ENCODE measurements around a stretch of chr3.

DNA sequence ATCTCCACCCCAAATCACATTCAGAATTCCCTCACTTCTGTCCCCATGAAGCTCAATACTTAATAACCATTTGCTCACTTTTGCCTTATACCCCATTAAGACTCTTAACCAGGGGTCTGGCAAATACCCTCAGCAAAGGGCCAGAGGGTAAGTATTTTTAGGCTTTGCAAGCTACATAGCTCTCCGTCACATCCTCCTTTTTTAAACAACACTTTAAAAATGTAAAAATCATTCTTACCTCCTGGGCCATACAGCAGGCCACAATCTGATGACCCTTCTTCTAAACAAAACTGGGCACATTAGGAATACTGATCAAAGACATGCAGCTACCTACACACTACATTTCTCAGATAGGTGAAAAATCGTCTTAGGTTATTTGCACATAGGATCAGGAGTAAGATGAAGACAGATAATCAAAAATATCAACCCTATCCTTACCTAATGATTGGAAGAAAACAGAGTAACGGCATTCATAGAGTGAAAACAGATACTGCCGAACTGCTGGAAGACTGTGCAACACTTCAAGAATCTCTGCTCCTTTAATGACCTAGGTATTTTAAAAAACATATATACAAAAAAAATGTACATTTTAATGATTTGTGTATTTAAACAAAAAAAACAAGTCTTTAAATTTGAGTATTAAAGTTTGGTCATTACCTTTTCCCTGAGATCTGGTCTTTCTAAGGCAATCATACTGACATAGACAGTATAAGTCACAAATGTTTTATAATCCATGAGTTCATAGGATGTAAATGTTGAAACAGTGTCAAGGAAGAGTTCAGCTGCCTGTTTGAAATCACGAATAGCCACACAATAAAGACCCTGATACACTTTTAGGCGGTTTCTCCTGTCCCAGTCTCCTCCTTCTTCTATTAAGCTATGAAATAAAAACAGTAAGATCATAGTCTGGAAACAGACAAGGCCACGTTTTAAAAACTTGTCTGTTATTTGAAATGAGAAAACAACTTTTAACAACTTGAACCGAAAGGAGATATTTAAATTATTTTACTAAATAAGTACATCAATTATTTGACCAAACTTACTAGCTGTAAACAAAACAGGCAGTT, 4.8 kb downstream of the PSMD6 start:
- RRBS = no CpG with 5 or more reads among the region's 8 CpGs
CAGE:
- cytosol, long polyA plus RNA = start-site peak on the minus strand centred at position 665 of the sequence, 6 bp wide, 698 and 439 reads in 2 replicates; start-site peak on the minus strand centred at position 824 of the sequence, 83 bp wide, 326 and 235 reads in 2 replicates
- long polyA plus RNA = start-site peak on the minus strand centred at position 665 of the sequence, 5 bp wide, 573 and 411 reads in 2 replicates; start-site peak on the minus strand centred at position 824 of the sequence, 84 bp wide, 259 and 139 reads in 2 replicates
- nucleus, long polyA plus RNA = start-site peak on the minus strand centred at position 664 of the sequence, 7 bp wide, 220 and 193 reads in 2 replicates; start-site peak on the minus strand centred at position 846 of the sequence, 51 bp wide, 82 and 56 reads in 2 replicates

- RRBS = no CpG with 5 or more reads among the region's 22 CpGs
CAGE:
- cytosol, long polyA plus RNA = no peak
- long polyA plus RNA = no peak
- nucleus, long polyA plus RNA = no peak
Measured at GRCh38 chr3:64030539-64031153, 7.4 kb upstream of the PSMD6 start.

DNA sequence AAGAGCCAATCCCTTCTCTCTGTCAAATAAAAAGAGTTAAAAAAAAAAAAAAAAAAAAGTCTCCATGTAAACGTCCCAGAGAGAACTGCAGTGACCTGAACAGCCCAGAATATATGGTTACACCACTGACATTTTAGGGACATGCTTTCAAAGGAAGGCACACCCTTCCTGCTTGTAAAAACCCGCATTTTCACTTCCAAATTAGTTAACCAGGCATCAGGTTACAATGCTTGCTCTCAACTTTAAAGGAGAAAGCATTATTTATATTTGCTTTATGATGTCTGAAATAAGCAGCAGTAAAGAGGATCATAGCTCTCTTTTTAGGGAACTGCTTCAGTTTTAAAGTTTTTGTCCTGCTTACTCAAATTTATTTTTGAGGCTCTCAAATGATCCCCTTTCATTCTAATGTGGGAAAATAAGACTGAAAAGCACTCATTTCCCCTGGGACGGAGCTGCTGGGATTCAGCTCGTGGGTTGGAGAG, 63.5 kb downstream of the PRICKLE2 start:
- RRBS = no CpG with 5 or more reads among the region's 4 CpGs
CAGE:
- cytosol, long polyA plus RNA = no peak
- long polyA plus RNA = no peak
- nucleus, long polyA plus RNA = no peak

- RRBS = no CpG with 5 or more reads among the region's 6 CpGs
CAGE:
- cytosol, long polyA plus RNA = no peak
- long polyA plus RNA = no peak
- nucleus, long polyA plus RNA = no peak
Measured at GRCh38 chr3:64220572-64221050, 4.7 kb downstream of the PRICKLE2 start.

DNA sequence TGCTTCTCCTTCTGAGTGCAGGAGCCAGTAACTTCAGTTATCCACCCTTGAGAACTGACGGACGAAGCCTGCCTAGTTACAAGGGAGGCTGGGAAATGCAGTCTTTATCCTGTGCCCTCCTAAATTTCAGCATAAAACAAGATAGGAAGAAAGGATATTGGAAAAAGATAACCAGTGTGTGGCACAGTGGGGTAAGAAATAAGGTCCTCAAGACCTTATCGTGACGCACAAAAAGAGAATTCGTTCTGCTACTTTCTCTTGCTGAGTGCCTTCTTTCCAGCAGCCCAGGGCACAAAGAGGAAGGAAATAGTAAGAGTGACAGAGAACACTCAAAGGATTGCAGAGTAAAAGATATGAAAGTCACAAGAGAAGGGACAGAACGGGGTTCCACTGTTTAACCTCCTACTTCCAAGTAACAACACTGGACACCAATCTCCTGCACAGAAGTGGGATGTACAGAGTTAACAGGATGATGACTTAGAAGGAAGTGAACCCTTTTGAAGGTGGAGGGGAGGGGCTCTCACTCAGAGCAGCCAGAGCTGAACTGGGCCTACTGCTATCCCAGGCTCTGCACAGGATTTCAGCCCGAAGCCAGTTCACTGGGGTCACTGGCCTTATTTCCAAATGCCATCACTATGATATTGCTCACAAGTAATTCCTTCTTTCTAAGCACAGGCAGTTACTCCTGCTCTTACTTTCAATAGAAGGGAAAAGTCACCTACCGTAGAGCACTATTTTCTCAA, 130.1 kb upstream of the PRICKLE2 start:
- RRBS = no CpG with 5 or more reads among the region's 8 CpGs
CAGE:
- cytosol, long polyA plus RNA = no peak
- long polyA plus RNA = no peak
- nucleus, long polyA plus RNA = no peak

DNA sequence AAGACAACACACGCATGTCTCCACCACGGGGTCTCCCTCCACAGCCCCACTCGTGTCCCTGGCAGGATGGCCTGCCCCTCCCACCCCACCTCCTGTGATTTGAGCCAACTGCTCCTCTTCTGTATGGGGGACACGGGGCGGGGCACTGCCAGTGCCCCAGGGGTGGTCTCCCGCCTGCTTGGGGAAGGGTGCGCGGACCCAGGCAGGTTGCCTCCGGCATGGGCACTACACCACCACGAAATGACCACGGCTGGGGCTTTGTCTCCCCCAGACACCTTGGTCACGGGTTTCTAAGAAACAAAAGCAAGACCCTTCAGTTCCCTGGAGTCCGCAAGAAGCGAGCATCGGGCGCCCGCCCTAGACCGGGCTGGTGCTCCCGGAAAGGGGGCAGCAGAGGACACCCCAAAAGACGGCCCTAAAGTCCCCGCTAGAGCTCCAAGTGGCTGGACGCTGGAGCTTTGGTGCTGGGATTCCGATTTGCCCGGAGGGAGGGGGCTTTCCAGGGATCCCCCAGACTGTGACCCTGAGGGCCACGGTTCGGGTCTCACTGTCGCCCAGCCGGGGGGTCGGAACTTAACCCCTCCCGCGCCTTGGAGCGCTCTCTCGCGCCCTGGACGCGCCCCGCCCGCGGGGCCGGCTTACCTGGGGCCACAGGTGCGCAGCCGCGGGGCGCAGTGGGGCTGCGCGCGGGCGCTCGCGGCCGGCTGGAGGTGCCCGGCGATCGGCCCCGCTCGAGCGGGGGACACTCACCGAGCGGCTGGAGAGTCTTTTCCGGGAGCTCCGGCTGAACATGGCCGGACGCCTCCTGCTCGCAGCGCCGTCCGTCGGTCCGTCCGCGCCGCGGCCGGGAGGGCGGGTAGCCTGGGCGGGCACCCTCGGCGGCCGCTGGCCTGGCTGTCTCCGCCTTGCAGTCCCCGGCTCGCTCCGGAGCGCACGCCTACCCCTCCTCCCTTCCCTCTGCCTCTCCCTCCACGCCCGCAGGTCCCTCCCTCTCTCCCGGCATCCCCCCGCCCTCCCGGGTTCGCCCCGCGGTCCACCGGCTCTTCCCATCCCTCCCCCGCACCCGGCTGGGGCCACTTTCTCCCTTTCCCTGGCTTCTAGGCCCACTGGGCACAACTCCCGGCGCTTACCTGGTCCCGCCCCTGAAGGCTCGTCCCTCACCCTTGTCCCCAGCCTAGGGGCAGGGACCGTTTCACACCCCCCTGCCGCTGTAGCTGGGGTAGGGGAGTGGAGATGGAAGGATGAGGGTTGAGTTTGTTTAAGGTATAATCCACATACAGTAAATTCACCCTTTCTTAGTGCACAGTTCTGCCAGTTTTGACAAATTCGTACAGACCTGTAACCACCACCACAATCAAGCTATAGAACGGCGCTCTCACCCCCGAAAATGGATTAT, 219.8 kb upstream of the PRICKLE2 start:
- RRBS = 2% methylated on average over 68 of the region's 106 CpGs
CAGE:
- cytosol, long polyA plus RNA = no peak
- long polyA plus RNA = no peak
- nucleus, long polyA plus RNA = no peak

- RRBS = no CpG with 5 or more reads among the region's 3 CpGs
CAGE:
- cytosol, long polyA plus RNA = no peak
- long polyA plus RNA = no peak
- nucleus, long polyA plus RNA = no peak
Measured at GRCh38 chr3:64650378-64650838, 37.4 kb downstream of the ADAMTS9 start.

DNA sequence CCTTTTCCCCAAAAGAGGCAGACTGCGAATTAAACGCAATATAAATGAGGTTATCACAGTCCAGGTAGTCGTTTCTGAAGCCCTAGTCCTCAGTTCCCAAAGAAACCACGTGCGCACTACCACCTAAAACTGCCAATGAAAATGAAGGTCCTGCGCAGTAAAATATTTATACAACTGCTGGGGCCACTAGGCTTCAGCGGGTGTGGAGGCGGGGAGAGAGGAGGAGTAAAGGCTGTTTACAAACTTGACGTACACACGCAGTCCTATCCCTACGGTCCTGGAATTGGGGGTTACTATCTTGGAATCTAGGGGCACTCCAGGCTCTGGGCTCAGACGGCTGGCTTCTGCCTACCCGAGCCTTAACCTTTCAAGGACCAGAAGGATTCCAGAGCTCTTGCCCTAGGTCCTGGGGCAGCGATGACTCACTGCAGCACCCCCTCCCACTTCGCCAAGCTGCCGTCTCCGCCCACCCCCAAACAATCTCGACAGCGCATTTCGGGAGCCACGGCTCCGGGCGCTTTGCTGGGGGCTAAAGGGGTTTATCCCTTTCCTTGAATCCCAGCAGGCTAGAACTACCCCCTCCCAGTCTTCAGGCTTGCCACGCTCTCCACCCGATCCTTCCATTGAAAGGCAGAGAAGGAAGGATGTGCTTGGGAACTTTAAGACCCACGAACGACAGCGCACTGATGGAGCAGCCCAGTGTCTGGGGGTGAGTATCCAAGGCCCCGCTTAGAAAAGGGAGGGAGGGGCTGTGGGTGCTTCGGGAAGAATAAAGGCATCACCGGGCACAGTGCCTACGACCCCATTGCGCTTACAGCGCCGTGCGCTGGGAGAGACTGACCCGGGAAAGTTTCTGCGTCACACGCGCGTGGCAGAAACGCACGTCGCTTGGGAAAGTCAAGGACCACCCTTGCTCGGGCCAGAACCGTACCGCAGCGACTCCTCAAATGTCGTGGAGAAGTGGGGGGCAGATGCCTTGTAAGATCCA, 2.9 kb downstream of the ADAMTS9 start:
- RRBS = 2% methylated on average over 7 of the region's 49 CpGs
CAGE:
- cytosol, long polyA plus RNA = start-site peak on the plus strand centred at position 483 of the sequence, 22 bp wide, 25 and 32 reads in 2 replicates
- long polyA plus RNA = start-site peak on the plus strand centred at position 477 of the sequence, 24 bp wide, 42 and 31 reads in 2 replicates
- nucleus, long polyA plus RNA = no peak

DNA sequence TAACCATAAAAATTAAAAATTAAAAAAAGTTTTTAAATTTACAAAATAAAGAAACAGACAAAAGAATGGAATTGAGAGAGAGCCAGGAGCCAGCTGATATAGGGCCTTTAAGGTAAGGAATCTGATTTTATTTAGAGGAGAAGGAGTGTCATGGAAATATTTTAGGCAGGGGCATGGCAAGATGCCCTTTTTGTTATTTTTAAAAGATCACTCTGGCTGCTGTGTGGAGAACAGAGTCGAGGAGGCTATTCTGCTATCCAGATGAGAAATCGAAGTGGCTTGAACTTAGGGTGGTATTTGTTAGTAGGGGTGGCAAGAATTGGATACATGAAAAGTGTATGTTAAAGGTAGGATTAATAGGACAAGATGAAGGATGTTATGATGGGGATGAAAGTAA, 9.1 kb upstream of the ADAMTS9 start:
- RRBS = no CpG with 5 or more reads among the region's 2 CpGs
CAGE:
- cytosol, long polyA plus RNA = no peak
- long polyA plus RNA = no peak
- nucleus, long polyA plus RNA = no peak

DNA sequence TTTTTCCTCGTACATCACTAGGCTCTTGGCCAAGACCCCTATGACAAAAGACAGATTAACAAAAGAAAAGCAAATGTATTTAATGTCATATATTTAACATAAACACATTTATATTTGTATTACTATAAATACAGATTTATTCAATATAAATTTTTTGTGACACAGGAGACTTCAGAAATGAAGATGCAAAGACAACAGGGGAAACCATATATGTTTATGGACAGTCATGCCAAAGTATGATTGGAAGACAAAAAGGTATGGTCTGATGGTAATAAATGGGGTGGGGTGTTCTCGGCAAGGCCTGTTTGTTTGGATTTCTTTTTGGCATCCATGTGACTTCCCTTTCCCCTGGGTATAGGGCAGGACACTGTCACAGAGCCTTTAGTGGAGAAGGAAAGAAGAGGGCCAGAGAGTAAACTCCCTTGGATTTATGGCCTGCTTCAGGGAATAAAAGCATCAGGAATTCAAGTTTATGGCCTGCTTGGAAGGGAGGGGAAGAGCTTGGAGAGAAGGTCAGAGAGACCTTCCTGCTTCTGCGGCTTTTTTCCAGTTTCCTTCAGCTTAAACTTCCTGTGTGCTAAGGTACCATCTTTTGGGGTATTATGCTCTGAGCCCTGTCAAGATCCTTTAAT, 179.3 kb upstream of the ADAMTS9 start:
- RRBS = no CpG with 5 or more reads among the region's 3 CpGs
CAGE:
- cytosol, long polyA plus RNA = no peak
- long polyA plus RNA = no peak
- nucleus, long polyA plus RNA = no peak

DNA sequence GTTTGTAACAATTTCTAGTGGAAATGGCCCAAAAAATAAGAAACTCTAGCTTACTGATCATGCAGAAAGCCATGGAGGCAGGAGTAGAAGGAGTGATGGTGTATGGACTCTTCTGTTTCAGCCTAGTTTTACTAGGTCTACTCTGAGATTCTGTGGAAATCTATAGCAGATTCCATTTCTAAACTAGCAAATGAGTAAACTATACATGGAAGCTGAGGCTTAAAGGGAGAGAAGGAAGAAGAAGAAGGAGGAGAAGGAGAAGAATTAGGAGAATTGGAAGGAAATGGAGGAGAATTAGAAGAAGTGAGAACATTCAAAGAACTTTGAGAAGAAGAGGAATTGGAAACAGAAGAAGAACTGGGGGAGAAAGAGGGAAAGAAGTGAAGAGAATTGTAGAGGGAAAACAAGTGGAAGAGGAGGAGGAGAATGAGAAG, 195.6 kb upstream of the ADAMTS9 start:
CAGE:
- cytosol, long polyA plus RNA = no peak
- long polyA plus RNA = no peak
- nucleus, long polyA plus RNA = no peak

DNA sequence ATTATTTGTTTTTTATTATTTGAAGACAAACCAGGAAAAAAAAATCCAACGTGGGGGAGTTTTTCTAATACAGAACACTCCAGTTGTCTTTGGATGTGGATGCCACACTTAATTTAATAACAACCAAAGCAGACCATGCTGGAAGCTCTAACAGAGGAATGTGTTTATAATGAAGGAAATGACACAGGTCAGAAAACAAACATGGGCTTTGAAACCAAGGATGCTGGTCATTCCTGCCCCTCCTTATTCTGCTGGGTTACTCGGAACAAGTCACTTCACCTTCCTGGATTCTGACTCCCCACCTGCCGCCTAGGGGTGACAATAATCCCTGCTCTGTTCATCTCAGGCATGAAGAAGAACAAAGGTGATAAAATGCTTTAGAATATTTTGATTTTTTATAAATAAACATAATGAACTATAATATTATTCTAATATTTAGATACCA, 240.9 kb upstream of the ADAMTS9 start:
- RRBS = no CpG with 5 or more reads among the region's 3 CpGs
CAGE:
- cytosol, long polyA plus RNA = no peak
- long polyA plus RNA = no peak
- nucleus, long polyA plus RNA = no peak

DNA sequence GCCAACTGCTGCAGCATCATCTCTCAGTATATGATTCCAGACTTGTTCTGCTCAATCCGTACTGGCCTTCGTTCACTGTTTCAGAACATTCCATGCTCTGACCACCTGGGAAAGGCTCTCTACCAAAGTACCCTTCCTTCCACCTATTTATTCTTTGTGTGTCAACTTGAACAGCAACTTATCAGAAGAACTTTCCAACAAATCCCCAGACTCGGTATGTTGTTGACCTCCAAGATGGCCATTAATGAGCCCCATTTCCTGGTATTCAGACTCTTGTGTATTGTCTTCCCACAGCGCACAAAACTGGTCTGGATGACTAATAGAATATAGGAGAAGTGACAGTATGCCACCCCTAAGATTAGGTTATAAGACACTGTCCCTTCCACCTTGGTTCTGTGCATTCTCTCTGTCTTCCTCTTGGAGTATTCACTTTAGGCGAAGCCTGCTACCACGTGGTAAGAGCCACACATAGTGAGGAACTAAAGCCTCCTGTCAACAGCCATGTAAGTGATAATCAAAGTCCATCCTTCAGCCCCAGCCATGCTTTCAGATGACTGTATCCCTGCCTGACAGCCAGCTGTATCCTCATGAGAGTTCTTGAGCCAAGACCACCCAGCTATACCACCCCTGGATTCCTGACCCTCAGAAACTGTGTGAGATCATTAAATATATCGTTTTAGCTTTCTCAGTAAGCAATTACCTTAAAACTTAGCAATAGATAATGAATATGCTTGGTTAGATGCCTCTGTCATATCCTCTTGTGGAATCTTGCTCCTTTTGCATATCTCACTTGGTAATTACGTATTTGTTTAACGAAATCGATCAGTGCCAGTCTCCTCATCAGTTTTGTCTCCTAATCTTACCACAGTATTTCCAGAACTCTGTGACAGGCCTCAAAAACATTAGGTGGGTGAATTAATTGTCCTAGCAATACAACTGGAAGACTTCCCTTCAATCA, 481.6 kb downstream of the MAGI1 start:
- RRBS = no CpG with 5 or more reads among the region's 10 CpGs
CAGE:
- cytosol, long polyA plus RNA = no peak
- long polyA plus RNA = no peak
- nucleus, long polyA plus RNA = no peak

GRCh38 chr3:65946093-65946928, 92.4 kb downstream of the MAGI1 start:
- RRBS = no CpG with 5 or more reads among the region's 12 CpGs
CAGE:
- cytosol, long polyA plus RNA = no peak
- long polyA plus RNA = no peak
- nucleus, long polyA plus RNA = no peak

DNA sequence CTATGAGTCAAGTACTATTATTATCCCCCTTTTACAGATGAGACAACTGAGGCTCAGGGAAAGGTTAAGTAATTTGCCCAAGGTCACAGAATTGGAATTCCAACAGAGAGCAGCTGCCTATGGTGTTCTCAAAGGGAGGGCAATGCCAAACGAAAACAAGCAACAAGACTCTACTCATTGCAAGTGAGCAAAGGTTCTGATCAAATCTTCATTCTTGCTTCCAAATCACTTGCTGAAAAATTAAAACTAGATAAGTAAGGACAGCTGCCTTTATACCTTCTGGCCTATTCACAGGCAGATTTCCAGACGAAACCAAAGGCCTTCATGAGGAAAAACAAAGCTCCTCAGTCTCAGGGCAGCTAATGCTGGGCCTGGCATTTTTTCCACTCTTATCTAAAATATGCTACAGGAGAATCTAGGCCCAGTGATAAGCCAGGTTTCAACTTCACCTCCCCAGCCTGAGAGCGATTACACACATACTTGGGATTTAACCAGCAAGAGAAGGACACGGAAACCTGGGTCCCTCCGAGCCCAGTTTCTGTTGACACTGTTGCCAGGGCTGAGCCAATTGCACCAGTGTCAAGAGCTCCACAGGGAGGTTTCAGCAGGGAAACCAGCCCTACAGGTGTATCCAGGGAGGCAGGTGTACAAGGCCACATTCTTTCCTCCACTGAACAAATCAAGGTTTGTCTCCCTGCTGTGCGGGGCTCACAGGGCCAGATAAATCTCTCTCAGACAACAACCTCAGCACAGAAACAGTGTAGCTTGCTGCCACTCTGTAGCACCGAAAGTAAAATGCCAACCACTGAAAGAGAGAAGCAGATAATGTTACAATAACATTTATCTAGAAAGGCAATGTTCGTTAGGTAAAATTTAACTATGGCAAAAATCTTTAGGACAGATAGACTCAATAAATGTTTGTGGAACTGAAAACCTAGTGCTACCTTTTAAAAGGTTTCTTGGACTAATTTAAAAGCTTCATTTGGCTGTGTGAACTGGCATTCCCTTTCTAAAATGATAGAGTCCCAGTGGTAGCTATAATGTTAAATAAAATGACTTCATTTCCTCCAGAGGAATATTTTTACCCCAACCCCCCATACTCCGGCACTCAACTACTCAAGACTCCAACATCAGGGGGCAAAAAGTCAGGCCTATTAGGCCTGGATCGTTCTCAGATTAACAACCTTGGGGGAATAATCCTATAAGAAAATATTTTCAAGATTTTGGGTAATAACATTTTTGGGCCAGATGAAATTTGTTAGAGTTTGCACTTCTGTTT, 85.3 kb downstream of the MAGI1 start:
- RRBS = no CpG with 5 or more reads among the region's 10 CpGs
CAGE:
- cytosol, long polyA plus RNA = no peak
- long polyA plus RNA = no peak
- nucleus, long polyA plus RNA = no peak

DNA sequence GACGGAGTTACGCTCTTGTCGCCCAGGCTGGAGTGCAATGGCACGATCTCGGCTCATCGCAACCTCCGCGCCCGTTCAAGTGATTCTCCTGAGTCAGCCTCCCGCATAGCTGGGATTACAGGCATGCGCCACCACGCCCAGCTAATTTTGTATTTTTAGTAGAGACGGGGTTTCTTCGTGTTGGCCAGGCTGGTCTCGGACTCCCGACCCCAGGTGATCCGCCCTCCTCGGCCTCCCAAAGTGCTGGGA, 26.3 kb upstream of the SLC25A26 start:
- RRBS = no CpG with 5 or more reads among the region's 18 CpGs
CAGE:
- cytosol, long polyA plus RNA = no peak
- long polyA plus RNA = no peak
- nucleus, long polyA plus RNA = no peak

- RRBS = no CpG with 5 or more reads among the region's 5 CpGs
CAGE:
- cytosol, long polyA plus RNA = no peak
- long polyA plus RNA = no peak
- nucleus, long polyA plus RNA = no peak
Measured at GRCh38 chr3:66302241-66302878, 81.6 kb downstream of the SLC25A26 start.

DNA sequence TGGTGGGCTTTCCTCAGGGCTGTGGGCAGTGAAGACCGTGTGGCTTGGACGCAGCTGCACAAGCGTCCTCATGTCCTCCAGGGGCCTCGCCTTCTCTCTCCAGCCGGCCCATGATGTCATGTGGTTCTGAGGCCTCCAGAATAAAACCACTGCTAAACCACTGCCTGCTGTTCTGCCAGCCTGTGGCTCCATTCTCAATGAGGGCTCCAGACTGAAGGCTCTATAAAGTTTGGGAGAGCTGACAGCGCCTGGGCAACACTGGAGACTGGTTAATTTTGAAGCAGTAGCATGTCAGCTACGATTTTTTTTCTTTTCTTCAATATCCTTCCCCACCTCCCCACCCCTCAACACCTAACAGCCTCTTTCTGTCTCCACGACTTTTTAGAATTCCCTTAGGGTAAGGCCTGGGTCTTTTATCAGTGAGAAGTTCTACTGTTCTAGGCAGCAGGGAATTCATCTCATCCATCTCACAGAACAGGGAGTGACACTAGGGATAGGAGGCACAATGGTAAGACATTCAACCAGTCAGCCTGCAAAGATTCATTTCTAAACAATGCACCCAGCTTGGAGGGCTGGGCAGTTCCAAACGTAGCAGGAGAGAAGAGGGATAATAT, 43.8 kb downstream of the LRIG1 start:
- RRBS = no CpG with 5 or more reads among the region's 9 CpGs
CAGE:
- cytosol, long polyA plus RNA = no peak
- long polyA plus RNA = no peak
- nucleus, long polyA plus RNA = no peak

GRCh38 chr3:66472733-66473677, 27.8 kb downstream of the LRIG1 start:
- RRBS = no CpG with 5 or more reads among the region's 7 CpGs
CAGE:
- cytosol, long polyA plus RNA = no peak
- long polyA plus RNA = no peak
- nucleus, long polyA plus RNA = no peak

GRCh38 chr3:66476529-66477188, 24.2 kb downstream of the LRIG1 start:
- RRBS = no CpG with 5 or more reads among the region's 8 CpGs
CAGE:
- cytosol, long polyA plus RNA = no peak
- long polyA plus RNA = no peak
- nucleus, long polyA plus RNA = no peak